Measurements from ENCODE around the genes HS3ST3A1 and ZNF286A.

- RRBS, result no CpG with 5 or more reads among the region's 4 CpGs
Observed at GRCh38 chr17:11238607-11239089, 2.4 kb upstream of the SHISA6 start.

- RRBS, result no CpG with 5 or more reads among the region's 11 CpGs
Observed at GRCh38 chr17:11975024-11975549, 22.2 kb downstream of the ZNF18 start.

- RRBS, result no CpG with 5 or more reads among the region's 3 CpGs
Observed at GRCh38 chr17:12045933-12046764, 25.5 kb downstream of the MAP2K4 start.

GRCh38 chr17:12067371-12068286, 47.0 kb downstream of the MAP2K4 start:
- RRBS, result no CpG with 5 or more reads among the region's 6 CpGs

GRCh38 chr17:12549460-12550101, 116.1 kb upstream of the MYOCD start:
- RRBS, result no CpG with 5 or more reads among the region's 14 CpGs

- RRBS, result no CpG with 5 or more reads among the region's 18 CpGs
Observed at GRCh38 chr17:12627077-12627865, 38.4 kb upstream of the MYOCD start.

DNA sequence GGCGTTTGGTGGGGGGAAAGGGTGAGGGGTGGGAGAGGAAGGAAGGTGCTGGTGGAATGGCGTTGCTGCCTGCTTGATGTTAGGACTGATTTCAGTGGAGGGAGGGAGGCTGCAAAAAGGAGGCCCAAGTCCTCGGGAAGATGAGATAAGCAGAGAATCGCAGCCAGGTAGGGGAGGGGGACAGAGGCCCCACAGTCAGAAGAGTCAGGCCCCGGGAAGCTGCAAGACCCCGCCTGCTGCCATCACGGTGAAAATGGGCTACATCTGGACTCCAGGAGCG, 1.1 kb downstream of the ARHGAP44 start:
- RRBS, result no CpG with 5 or more reads among the region's 8 CpGs

DNA sequence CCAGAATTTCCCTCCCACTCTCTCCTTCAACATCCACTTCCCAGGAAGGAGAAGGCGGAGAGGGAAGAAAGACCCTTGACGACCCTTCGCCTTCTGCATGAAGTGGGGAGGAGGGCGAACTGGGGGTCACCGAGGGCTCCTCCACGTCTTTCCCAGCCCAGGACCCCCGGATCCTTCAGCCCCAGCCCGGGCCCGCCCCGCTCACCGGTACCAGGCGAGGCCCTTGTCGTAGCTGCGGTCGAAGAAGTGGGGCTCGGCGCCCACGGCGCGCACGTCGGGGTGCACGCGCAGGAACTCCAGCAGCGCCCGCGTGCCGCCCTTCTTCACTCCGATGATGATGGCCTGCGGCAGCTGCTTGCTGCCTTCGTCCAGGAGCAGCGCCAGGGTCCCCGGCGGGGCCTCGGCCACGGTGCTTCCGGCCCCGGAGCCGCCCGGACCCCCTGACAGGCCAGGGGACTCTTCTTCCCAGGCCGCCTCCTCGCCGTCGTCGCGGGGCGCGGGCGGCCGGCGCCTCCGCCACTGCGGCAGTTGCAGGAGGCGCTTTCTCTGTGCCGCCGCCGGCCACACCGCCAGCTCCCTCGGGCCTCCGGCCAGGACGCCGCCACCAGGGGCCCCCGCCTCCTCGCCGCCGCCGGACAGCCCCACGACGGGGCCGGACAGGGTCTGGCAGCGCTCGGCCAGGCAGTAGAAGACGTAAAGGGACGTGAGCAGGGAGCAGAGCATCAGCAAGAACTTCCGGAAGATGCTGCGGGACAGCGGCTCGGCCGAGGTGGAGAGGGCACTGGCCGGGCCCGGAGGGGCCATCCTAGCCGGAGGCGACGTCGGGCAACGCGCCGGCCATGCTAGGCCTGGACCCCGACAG, 1.2 kb downstream of the HS3ST3A1 start:
- RRBS, result 1% methylated on average over 38 of the region's 89 CpGs

DNA sequence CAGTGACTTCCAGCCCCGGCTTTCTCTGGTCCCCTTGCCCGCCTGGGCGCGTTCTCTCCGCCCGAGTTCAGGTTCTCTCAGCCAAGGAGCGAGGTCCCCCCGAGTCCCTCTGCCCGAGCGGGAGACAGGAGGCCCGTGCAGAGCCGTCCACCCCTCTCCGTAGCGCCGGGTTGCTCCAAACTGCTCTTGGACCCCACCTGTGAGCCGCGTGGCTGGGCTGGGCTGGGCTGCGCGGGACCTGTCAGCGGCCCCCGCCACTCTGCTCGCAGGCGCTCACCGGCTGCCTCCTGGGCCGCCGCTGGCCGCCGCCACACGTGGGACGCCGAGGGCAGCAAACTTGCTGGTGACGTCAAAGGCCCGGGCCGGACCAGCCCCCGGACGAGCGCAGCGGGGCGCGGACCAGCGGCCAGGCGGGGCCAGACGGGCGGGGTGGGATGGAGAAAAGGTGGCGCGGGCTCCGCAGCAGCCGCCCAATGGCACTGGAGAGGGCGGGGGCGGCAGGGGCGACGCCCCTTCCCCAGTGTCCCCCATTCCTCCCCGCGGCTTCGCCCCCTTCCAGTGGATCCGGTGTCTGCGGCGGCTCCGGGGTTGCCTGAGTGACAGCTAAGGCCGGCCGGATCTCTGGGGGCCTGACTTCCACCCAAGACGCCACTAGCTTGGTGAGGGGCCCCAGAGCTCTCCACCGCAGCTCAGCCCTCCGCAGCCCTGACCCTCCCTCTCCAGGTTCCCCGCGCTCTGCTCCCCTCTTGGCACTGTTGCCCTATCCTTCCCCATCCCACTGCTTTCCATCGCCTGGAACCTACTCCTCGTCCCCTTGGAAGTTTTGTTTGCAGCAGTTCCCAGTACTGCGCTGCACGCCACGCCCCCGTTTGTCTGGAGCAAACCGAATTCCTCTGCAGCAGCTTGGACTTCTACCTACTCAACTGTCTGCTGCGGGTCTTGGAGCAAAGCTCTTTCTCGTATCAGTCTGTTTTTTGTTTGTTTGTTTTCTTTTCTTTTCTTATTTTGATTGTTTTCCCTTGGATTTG, at the start of gene HS3ST3A1:
HS3ST3A1 (minus strand) TSS at position 303 of the 1,028 bp plus-strand sequence.
- RRBS, result under 1% methylated on average over 9 of the region's 75 CpGs

DNA sequence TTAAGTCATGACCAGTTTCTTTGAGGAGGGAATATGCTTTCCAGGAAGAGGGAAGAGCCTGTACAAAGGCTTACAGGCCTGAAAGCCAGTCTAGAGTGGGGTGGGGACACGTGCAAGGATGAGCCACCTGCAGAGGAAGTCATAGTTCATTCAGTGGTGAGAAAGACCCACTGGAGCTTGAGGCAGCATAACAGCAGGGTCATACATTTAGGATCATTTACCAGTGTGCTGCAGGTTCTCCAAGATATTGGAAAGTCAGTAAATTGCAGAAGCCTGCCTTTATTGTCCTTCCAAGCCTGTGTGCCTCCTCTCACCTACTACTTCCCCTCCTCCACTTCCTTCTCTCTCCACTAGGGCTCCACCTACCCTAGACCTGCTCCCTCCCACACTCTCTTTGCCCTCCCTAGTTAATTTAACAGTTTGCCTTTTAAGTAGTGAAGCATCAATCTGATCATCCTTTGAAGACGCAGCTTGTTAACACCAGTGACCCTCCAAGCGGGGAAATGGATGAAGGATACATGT, 40.2 kb downstream of the CDRT15 start:
- RRBS, result no CpG with 5 or more reads among the region's 3 CpGs

GRCh38 chr17:14359288-14359934, 58.5 kb downstream of the HS3ST3B1 start:
- RRBS, result no CpG with 5 or more reads among the region's 8 CpGs

- RRBS, result no CpG with 5 or more reads among the region's 1 CpG
Observed at GRCh38 chr17:15077316-15077515, 187.9 kb downstream of the PMP22 start.

- RRBS, result no CpG with 5 or more reads among the region's 5 CpGs
Observed at GRCh38 chr17:15249521-15249876, 15.6 kb downstream of the PMP22 start.

GRCh38 chr17:15255598-15256298, 9.4 kb downstream of the PMP22 start:
- RRBS, result no CpG with 5 or more reads among the region's 11 CpGs

- RRBS, result no CpG with 5 or more reads among the region's 6 CpGs
Observed at GRCh38 chr17:15496867-15497332, 29.5 kb upstream of the CDRT4 start.

DNA sequence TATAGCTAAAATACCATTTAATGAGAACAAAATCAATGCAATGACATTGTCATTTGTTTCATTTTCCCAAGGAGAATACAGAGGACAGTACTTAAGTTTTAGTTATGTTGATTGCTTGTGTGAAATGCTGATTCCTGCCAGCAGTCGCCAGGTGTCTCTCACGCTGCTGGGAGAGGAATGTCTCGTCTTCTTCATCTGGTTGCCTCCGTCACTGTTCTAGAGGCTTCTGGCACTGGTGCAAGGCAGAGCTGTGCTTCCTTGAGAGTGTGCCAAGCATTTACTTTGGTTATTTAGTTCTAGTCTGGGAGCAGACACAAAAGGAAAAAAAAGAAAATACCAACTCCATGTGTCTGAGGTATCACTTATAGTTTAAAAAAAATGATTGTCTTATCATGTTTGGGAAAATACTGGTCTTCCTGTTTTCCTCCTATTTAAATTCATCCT, 10.6 kb upstream of the TVP23C start:
- RRBS, result no CpG with 5 or more reads among the region's 4 CpGs

GRCh38 chr17:15660899-15661281, 23.2 kb downstream of the TRIM16 start:
- RRBS, result no CpG with 5 or more reads among the region's 1 CpG

GRCh38 chr17:15699209-15700506, at the start of gene ZNF286A:
Gene ZNF286A, plus strand, starts transcription at chr17:15699752.
- RRBS, result no CpG with 5 or more reads among the region's 74 CpGs

DNA sequence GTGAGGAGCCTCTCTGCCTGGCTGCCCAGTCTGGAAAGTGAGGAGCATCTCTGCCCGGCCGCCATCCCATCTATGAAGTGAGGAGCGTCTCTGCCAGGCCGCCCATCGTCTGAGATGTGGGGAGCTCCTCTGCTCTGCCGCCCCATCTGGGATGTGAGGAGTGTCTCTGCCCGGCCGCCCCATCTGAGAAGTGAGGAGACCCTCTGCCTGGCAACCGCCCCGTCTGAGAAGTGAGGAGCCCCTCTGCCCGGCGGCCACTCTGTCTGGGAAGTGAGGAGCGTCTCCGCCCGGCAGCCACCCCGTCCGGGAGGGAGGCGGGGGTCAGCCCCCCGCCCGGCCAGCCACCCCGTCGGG, 77.7 kb upstream of the ADORA2B start:
- RRBS, result no CpG with 5 or more reads among the region's 22 CpGs

All from retinal pigment epithelial cell (primary cell).